Esophagus squamous epithelium (tissue), 4 donors: ENCODE data around the genes SHC1, EFNA3 and ARHGEF2.

GRCh38 chr1:154583376-154584095 lies 16.0 kb downstream of the CHRNB2 start:
- PRO-cap, result no peak
- RAMPAGE, long total RNA, 4 experiments, result no peak in any of the 4 experiments

GRCh38 chr1:154587882-154588431 lies 20.0 kb downstream of the ADAR start:
- PRO-cap, result no peak
- RAMPAGE, long total RNA, 4 experiments, result no peak in any of the 4 experiments

DNA sequence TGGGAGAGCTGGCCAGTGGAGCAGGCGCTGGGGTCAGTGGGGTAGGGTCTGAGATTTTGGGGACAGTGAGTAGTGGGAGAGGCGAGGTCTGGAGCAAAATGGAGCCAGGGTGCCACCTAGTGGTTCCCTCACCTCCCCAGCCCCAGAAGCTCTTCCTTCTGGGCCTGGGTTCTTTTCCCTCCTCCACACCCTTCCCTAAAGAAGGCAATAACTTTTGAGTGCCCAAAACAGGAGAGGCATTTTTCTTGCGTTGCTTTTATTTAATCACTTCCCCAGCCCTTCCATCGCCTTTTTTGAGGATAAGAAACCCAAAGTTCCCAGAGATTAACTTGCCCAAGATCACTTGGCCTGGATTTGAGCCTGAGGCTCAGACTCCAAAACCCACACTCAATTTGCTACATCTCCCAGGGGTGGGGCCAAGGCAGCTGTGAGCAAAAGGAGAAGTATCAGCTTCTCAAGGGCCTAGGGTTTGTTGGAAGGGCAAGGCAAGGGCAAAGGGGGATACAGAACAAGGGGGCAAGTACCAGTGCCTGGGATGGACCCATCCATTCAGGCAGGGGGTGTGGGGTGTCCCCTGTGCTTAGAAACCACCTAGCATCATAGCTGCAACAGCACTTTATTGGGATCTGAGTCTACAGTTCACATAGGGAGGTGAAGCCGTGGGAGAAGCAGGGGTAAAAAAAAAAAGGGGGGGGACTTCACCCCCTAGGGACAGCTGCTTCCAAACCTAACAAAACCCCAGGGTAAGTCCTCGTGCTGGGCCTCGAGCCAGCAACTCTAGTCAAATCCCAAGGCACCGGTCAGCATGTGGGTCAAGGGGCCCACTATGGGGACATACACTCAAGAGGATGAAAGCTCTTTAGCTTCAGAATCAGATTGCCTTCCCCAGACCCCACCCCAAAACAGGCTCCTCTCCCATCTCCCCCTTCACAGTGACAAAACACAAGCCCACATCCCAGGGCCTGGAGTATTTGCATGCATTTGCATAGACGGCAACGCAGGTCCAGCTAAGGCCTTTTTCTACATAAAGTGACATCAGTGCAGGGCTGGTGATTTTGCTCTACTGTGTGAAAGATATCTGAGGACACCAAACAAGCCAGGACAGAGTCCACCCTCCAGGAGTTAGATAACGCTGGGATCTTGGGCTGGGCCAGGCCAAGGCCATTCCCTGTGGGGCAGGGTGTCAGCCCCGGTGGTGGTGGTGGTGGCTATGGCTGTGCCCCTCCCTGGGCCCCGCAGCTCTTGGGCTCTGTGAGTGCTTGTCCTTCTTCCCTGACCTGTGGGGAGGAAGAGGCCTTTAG lies 7.8 kb upstream of the PMVK start:
- PRO-cap, result no peak
- RAMPAGE, long total RNA, 4 experiments, result no peak in any of the 4 experiments

DNA sequence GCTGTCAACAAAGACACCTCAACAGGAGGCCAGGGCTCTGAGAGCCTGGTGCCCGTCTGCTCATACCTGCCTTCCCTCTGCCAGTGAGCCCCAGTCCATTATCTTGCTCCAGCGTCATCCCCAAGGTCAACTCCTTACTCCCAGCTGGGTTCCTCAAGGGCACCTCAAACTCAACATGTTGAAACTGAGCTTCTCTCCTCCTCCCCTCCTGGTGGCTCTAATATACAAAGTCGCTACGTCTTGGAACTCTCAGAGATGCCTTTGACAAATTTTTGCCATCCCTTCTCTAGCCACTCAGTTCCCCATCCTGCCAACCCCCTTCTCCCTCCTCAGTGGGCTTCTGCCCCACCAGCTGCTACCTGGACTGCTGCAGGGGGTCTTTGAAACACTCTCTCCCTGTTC lies 3.2 kb downstream of the PBXIP1 start:
- PRO-cap, result no peak
- RAMPAGE, long total RNA, 4 experiments, result no peak in any of the 4 experiments

DNA sequence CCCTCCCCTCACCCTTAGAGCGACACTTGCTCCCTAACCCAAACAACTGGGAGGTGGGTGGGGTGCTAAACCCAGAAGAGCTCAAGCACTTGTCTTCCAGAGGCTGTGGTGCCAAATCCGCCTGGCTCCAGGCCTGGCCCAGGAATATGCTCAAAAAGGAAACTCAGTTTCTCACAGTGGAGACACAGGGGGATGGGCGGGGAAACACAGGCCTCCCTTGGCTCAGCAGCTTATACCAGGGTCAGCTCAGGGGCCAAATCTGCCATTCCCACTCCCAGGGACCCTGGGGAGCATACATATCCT lies 696 bp upstream of the PBXIP1 start:
- PRO-cap, result no peak
- RAMPAGE, long total RNA, 4 experiments, result no peak in any of the 4 experiments

DNA sequence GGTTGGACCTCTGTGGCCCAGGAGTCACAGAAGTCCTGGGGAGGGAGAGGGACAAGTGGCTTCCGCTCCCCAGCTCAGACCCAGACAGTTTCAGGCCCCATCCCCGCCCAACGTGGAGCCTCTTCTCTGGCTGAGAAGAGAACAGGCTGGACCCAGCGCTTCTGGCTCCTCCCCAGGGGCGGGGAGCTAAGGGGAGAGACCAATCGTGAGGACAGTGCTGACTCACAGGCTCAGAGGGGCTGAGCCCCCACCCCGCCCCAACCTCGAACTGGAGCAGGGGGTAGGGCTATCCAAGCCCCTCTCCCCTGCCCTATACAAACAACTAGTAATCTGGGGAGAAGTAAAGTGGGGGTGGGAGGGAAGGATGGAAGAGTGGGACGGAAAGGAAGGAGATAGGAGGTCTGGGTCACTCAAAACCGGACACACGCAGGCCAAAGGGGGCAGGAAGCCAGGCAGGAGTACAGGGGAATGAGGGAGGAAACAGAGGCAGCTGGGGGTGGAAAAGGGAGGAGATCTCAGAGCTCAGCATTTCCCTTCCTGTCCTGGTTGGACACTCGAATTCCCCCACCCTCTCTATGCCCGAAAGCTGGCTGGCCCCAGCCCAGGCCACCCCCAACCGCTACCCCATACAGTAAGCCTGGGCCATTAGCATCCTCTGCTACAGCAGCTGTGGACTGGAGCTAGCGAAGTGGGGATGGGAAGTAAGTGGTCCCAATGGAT lies at the start of gene SHC1:
SHC1 (minus strand) TSS at position 128 of the 720 bp plus-strand sequence.
- PRO-cap, result bidirectional peak, plus-strand start at position 233 of the sequence, minus-strand start at position 114 of the sequence; unidirectional peak, plus-strand start at position 661 of the sequence; bidirectional peak, plus-strand start outside the sequence, minus-strand start at position 676 of the sequence
- RAMPAGE, long total RNA, 4 experiments, result start-site peak on the minus strand in 4 of 4 experiments, centred at positions 110 to 132 of the sequence, 108 to 479 reads per replicate

DNA sequence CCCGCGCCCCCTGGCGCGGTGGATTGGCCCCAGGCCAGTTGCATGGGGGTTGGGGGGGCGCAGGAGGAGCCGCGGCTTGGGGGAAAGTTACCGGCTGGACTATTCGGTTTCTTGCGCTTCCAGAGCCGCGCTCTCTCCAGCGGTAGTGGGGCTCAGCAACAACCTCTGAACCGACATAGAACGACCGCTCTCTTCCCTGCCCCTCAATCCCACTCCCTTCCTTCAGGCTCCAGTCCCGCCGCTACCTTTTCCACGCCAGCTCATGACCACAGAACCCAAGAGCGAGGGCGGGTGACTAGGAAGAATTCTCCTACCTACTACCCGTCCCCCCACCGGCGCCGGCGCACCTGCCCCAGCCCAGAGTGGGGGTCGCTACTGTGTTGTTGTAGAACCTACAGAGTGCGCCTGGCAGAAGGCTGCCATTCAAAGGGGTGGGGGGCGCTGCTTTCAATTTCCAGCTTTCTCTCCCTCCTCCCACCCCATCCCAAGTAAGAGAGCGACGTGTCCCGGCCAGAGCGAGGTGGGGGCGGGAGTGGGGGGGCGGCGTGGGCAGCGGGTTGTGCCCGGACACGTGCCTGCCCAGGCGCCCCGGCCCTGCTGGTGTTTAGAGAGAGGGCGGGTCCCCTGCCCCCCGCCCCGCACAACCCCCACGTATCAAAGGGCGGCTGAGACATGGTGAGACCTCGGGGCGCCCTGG lies 916 bp downstream of the ZBTB7B start:
- PRO-cap, result bidirectional peak, plus-strand start at position 271 of the sequence, minus-strand start outside the sequence; bidirectional peak, plus-strand start outside the sequence, minus-strand start at position 486 of the sequence
- RAMPAGE, long total RNA, 4 experiments, result no peak in any of the 4 experiments

- PRO-cap, result bidirectional peak, plus-strand start at chr1:155078842, minus-strand start at chr1:155078767
- RAMPAGE, long total RNA, 4 experiments, result no peak in any of the 4 experiments
Observed at GRCh38 chr1:155078597-155079014, at the start of gene EFNA3. Gene EFNA3, plus strand, starts transcription at chr1:155078837.

- PRO-cap, result no peak
- RAMPAGE, long total RNA, 4 experiments, result no peak in any of the 4 experiments
Observed at GRCh38 chr1:155081056-155081500, 2.4 kb downstream of the EFNA3 start.

- PRO-cap, result no peak
- RAMPAGE, long total RNA, 4 experiments, result no peak in any of the 4 experiments
Observed at GRCh38 chr1:155081560-155082357, 3.1 kb downstream of the EFNA3 start.

DNA sequence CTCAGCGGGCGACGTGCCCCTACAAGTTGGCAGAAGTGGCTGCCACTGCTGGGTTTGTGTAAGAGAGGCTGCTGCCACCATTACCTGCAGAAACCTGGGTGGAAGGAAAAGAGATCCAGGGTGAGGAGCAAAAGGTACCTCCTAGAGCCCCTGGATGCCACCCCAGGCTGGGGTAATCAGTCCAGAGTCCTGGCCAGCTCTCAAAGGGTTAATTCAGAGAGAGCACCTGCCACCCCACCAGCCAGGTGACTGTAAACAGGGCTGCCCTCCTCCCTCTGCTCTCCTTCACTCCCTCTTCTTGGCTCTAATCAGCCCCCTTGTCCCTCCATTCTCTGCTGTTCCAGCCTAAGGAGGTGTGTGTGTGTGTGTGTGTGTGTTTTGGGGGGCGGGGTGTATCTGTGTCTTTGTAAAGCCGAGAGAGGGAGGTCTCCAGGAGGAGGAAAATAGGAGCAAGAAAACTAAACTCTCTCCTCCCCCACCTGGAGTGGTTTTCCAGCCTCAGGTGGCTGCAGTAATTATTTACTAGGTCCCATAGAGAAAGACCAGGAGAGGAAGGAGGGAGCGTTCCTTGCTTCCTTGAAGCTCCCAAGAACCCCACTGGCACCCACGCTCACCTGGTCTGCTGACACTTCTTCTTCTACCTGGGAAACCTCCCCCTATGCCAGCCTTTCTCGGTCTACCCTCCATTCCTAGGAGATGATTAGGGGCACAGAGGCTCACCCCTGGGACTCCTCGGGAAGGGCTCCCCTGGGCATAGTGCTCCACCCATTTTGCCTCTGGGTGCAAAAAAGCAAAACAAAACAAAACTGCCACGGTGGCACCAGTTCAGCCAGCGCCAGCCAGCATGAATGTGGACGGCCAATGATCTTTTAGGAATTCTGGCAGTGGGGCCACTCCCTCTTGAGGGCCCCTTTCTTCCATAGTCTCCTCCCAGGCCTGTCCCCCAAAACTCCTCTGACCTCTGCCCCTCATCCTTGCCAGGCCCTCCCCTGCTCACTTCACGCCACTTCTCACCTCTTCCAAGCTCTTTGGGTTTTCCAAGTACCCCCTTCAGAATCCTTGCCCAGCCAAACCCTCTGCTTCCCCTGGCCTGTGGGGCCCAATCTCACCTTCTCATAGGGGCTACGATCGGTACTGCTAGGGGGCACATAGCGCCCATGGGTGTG lies 12.8 kb downstream of the TRIM46 start:
- PRO-cap, result no peak
- RAMPAGE, long total RNA, 4 experiments, result no peak in any of the 4 experiments

DNA sequence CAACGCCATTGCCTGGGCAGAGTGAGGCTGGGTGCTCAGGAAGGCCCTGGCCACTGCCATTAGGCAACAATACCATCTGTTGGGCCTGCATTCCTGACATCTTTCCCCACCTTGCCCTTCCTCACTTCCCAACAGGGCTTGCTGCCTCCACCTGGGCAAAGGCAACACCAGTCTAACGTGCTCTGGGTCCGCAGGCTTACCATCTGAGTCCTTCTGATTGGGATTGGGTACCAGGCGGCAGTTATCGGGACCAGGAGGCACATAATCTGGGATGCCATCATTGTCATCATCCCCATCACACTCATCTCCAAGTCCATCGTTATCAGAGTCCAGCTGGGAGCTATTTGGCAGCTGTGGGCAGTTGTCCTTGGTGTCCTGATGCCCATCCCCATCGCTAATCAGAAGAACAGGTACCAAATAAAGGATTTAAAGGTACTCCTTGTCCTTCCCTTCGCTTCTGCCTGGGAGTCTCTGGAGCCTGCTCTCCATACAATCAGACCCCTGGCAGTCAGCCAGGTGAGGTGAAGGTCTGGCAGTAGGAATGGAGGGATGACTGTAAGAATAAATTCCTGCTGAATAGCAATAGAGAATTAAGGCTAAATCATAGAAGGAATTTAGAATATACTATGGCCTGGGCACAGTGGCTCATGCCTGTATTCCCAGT lies 9.4 kb downstream of the THBS3 start:
- PRO-cap, result no peak
- RAMPAGE, long total RNA, 4 experiments, result no peak in any of the 4 experiments

DNA sequence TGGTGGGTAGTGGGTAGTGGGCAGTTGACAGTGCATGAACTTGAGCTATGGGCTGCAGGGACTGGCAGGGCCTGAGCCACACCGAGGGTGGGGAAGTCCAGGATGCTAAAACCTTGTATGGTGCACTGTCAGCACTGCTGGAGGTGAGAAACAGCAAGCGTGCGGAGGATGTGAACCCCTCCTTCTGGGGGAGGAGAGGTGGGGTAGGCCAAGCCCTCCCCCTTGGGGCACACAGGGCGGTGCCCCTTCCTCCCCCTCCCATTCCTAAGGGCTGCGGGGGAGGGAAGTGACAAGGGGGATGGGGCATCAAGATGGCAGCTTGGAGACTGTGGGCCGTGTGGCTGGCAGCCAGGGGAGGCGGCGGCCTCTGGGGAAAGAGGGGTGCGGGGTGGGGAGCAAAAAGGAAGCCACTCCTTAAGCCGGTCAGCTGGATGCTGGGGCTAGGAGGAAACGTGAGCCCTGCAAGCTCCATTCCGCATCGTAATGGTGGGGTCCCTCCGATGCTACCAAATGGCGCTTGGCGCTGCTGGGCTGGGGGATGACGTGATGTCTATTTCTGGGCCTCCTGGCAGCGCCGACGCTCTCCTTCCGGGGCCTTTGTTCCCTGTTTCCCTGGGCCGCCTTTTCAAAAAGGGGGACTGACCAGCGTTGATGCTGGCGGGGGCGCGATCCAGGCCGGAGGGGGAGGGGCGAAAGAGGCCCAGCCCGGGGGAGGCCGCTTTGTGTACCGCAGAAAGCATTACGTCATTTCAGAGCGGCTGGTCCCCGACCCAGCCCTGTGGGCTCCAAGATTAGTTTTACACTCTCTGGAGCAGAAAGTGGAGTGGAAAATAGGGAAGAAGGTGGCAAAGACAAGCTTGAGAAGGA lies 797 bp downstream of the SYT11 start:
- PRO-cap, result unidirectional peak, plus-strand start at position 292 of the sequence; unidirectional peak, plus-strand start at position 422 of the sequence; bidirectional peak, plus-strand start at position 748 of the sequence, minus-strand start at position 511 of the sequence
- RAMPAGE, long total RNA, 4 experiments, result no peak in any of the 4 experiments

GRCh38 chr1:155892962-155893541 lies 18.1 kb downstream of the RIT1 start:
- PRO-cap, result no peak
- RAMPAGE, long total RNA, 4 experiments, result no peak in any of the 4 experiments

- PRO-cap, result no peak
- RAMPAGE, long total RNA, 4 experiments, result no peak in any of the 4 experiments
Observed at GRCh38 chr1:155895360-155895714, 15.8 kb downstream of the RIT1 start.

GRCh38 chr1:155913023-155914357 lies 2.3 kb upstream of the RIT1 start:
- PRO-cap, result no peak
- RAMPAGE, long total RNA, 4 experiments, result no peak in any of the 4 experiments

DNA sequence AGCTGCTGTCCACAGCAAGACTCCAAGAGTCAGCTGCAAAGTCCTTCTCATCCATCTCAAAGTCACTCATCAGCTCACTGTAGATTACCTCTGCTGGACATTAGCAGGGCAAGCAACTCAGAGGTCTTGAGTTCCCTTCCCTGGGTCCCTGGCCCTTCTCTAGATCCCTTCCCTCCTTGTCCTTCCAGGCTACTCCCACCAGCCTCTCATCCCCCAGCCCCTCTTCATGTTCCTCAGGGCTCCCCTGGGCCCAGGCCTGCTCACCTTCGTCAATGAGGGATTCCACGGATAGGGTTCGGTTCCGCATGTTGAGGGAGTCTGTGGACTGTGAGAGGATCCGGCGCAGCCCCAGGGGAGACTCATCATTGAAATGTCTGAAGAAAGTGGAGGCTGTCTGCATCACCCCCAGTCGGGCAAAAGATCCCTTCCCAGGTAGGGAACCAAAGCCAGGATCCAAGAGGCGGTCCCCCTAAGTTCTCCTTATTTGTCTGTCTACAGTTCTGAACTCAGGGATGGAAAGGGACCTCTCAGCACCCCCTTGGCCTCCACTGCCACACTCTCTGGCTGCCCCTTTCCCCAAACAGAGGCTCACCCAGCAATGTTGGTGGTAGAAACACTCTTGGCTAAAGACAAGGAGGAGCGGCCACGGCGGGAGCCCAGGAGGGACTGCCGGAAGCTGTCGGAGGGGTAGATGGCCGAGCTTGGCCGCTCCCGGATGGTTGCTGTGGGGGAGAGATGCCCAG lies 13.1 kb downstream of the ARHGEF2 start:
- PRO-cap, result no peak
- RAMPAGE, long total RNA, 4 experiments, result no peak in any of the 4 experiments

- PRO-cap, result bidirectional peak, plus-strand start at chr1:155977579, minus-strand start at chr1:155977288; unidirectional peak, plus-strand start at chr1:155977616; bidirectional peak, plus-strand start at chr1:155977892, minus-strand start at chr1:155977759
- RAMPAGE, long total RNA, 4 experiments, result no peak in any of the 4 experiments
Observed at GRCh38 chr1:155977024-155978018, 1.0 kb downstream of the ARHGEF2 start.

DNA sequence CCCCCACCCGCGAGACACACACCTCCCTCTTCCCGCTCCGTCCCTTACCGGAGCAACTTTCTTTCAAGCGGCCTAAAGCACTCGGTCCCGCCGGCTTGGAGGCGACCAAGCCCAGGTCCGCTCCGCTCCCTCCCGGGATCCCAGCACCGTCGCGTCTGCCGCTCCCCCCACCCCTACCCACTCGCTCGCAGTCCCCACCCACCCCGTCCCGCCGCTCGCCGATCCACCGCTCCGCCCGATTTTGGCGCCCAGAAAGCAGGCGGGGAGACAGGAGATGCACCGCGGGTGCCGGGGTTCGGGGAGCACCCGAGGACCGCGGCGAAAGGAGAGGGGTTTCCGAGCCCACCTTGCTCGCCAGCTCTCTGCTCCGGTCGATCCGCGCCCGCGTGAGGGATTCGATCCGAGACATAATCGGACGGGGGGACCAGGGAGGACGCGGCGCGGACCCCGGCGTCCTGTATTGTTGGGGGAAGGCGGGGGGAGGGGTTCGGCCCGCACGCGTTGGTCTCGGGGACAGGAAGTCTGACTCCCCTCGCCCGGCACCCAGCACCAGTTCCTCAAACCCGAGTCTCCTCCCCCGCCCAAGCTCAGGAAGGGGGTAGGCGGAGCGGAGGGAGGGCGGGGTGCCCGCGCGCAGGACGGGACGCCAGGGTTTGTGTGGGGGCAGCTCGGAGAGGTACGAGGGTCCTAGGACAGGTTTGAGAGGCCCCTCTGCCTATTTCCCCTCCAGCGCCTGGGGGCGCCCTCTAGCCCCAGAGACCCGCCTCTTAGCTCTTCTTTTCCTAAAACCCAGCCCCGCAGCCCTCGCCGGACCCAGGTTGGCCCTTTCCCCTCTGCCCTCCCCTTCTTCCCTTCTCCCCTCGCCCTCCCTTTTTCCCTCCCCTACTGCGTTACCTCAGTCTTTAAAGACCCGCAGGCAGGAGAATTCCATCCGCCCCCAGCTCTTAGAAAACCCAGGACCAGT lies at the start of gene ARHGEF2:
ARHGEF2 (minus strand) TSS at position 529 of the 964 bp plus-strand sequence.
- PRO-cap, result bidirectional peak, plus-strand start at position 251 of the sequence, minus-strand start at position 157 of the sequence; bidirectional peak, plus-strand start at position 615 of the sequence, minus-strand start at position 559 of the sequence
- RAMPAGE, long total RNA, 4 experiments, result start-site peak on the minus strand in 4 of 4 experiments, centred at positions 154 to 551 of the sequence, 26 to 224 reads per replicate

DNA sequence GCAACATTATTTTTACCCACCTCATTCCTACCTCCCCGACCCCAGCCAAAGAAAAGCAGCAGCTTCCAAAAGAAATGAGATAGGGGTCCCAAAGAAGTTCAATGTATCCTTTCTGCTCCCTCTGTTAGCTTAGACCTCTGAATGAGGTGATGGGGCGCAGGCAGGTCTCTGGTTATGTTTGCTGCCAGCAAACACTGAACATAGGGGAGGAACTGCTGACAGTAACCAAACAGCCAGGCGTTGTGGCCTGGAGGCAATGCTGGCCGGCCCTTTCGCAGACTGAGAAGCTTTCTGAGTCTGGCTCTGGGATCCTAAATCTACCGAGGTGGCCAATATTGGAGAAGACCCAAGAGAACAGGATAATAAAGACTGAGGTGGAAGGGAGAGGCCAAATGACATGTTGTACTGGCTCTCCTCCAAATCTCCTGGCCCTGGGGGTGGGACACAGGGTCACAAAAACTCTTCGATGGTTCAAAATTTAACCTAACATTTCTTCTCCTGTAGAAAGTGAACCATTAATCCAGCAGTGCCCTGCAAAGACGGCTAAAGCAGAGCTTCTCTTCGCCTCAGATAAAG lies 19.7 kb downstream of the SSR2 start:
- PRO-cap, result no peak
- RAMPAGE, long total RNA, 4 experiments, result no peak in any of the 4 experiments